SK-MEL-5 (cell line): Measurements from ENCODE around the genes AFF3 and LONRF2.

DNA sequence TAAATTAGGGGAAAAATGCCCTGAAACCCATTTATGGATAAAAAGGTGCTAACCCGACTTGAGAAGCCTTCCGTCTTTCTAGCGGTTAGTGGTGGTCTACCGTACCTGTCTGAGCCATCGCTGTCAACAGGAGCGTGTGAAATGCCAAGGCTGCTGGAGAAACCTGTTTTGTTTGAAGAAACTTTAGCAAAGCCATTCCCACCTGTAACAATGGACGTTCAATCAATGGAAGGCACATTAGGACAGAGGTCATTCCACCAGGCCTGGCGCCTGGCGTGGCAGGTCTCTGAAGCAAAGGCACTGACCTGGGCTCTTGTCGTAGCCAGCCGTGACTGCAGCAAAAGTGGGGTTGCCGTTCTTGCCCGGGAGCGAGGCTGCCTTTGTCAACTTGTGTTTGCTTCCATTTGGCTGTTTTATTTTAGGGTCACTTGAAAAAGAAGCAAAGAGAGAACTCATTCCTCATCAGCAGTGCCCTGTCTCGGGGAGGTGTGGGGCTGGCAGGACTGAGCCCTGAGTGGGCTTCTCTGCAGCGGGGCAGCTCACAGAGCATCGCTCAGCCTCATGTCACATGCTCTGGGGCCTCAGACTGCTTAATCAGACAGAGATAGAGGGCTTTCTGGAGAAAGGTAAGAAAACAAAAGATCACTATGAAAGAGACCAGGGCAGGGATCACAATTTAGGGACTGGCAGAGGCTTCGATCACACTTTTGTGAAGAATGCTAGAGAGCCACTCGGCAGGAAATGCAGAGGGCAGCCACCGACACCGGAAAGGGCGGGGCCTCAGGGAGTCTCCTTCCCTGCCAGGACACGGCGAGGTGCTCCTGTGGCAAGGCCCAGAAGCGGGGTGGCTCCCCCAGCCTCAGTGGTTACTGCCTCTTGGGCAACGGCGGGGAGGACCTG is 47.4 kb downstream of the ZAP70 start:
RAMPAGE:
- cytosol, long total RNA, result no peak
- long total RNA, result no peak
- nucleus, long total RNA, result no peak

DNA sequence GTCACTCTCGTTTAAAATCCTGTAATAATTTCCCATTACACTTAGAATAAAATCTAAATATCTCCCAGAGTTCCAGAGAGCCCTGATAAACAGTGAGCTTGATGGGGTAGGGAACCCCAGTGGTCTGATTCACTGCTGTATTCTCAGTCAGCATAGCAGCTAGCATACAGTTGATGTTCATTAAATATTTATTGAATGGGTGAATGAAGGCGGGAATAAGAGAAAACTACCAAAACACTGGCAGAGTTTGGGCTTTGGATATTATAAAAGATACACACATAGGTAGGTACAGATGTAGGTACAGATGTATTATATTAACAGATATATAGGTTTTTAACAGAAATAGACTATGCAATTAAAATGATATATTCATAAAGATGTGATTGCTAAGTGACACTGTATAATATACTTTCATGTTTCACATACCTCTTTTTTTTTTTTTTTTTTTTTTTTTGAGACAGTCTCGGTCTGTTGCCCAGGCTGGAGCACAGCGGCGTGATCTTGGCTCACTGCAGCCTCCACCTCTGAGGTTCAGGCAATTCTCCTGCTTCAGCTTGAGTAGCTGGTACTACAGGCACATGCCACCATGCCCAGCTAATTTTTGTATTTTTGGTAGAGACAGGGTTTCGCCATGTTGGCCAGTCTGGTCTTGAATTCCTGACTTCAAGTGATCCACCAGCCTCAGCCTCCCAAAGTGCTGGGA is 118.0 kb downstream of the ZAP70 start:
RAMPAGE:
- cytosol, long total RNA, result no peak
- long total RNA, result no peak
- nucleus, long total RNA, result no peak

RAMPAGE:
- cytosol, long total RNA, result no peak
- long total RNA, result no peak
- nucleus, long total RNA, result no peak
Measured at GRCh38 chr2:97851226-97851876, 138.0 kb downstream of the ZAP70 start.

DNA sequence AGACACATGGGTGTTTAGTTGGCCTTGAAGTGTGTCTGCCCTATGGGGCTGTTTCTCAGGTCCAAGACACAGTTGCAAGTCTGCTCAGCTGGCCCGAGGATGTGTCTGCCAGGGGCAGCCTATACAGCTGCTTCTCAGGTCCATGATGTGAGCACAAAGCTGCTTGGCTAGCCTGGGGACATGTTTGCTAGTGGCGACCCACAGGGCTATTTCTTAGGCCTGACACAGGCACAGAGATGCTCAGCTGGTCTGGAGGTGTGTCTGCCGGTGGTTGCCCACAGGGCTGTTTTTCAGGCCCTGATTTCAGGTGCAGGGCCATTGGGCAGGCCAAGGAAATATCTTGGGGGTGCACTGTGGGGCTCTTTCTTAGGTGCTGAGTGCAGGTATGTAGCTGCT is 108.7 kb downstream of the TMEM131 start:
RAMPAGE:
- cytosol, long total RNA, result no peak
- long total RNA, result no peak
- nucleus, long total RNA, result no peak

RAMPAGE:
- cytosol, long total RNA, result no peak
- long total RNA, result no peak
- nucleus, long total RNA, result no peak
Measured at GRCh38 chr2:98153455-98154013, 66.6 kb downstream of the VWA3B start.

GRCh38 chr2:98606368-98606726 is 2.0 kb downstream of the COA5 start:
RAMPAGE:
- cytosol, long total RNA, result no peak
- long total RNA, result no peak
- nucleus, long total RNA, result no peak

DNA sequence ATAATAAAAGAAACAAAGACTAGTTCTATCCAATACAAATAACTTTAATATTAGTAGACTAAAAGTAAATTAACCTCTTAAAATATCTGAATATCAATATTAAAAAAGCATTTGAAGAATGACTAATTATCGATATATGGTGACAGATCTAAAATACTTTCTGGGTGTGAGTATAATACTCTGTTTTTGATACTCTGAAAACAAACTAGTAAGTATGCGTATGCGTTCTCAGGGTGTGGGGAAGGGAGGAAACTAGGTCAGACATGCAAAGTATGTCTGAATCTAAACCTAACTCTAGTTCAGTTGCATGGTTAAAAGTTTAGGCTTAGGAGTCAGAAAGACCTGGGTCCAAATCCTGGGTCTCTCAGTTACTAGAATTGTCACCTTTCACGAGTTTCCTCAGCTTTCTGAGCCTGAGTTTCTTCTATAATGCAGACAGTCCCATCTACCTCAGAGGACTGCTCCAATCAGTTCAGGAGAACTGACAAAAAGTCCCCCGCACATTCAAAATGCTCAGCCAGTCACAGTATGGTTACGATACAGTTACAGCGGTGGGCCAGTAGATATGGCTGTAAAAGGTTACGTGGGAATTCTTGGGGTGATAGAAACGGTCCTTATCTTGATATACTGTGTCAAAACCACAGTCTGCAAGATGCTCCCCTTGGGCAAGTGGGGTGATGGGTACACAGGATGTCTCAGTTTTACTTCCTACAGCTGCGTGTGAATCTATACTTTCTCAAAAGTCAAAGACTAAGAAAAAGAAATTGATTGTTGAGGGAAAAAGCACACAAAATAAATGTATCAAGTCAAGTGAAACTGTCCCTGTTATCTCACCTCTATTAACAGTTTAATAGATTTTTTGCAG is 29.2 kb downstream of the UNC50 start:
RAMPAGE:
- cytosol, long total RNA, result no peak
- long total RNA, result no peak
- nucleus, long total RNA, result no peak

DNA sequence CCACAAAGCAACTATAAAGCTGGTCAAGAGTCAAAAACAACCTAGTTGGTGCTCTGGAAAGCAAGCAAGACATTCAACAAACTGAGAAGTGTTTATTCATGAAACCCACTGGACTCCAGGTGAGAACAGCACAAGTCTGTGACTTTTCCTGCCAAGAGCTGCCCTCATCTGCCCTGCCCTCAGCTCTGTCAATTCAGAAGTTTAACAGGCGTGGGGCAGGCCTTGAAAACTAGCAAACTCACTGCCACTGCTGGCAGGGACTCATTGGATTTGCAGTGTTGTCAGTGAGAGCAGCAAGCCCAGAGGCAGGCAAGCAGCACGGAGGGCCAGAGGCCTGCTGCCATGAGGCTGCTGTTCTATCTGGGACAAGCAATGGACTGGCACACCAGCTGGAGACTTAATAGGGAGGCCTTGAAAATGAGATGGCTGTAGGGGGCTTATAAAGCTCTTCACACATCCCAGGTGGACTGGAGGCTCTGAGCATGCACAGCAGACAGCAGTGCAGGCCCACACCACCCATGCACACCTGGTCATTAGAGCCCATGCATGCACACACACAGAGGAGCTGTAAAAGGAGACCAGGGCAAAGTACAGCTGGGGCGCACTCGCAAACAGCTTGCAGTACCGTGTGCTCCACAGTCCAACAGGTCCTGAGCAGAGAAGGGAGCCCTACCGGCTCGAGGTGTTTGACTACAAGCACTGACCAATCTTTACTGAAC is 28.8 kb downstream of the MGAT4A start:
RAMPAGE:
- cytosol, long total RNA, result no peak
- long total RNA, result no peak
- nucleus, long total RNA, result no peak

GRCh38 chr2:98771543-98772595 is 40.9 kb upstream of the MGAT4A start:
RAMPAGE:
- cytosol, long total RNA, result no peak
- long total RNA, result no peak
- nucleus, long total RNA, result no peak

DNA sequence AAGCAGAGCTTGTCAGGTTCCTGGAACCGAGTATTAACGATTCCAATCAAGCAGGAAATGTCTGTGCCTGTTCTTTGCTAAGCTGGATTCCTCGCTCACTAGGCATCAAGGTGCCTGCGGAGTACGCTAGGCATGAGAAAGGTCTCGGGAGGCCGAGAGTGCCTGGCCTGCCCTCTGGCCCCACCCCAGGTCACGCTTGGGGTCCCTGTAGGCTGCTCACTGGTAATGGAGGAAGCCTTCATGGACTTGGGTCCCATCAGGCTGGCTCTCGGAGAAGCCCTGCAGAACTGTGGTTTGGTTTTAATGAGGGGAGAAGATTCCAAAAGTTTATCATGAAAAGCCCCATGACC is 44.8 kb upstream of the MGAT4A start:
RAMPAGE:
- cytosol, long total RNA, result no peak
- long total RNA, result no peak
- nucleus, long total RNA, result no peak

RAMPAGE:
- cytosol, long total RNA, result no peak
- long total RNA, result no peak
- nucleus, long total RNA, result no peak
Measured at GRCh38 chr2:99133999-99134837, 7.3 kb upstream of the C2orf15 start.

DNA sequence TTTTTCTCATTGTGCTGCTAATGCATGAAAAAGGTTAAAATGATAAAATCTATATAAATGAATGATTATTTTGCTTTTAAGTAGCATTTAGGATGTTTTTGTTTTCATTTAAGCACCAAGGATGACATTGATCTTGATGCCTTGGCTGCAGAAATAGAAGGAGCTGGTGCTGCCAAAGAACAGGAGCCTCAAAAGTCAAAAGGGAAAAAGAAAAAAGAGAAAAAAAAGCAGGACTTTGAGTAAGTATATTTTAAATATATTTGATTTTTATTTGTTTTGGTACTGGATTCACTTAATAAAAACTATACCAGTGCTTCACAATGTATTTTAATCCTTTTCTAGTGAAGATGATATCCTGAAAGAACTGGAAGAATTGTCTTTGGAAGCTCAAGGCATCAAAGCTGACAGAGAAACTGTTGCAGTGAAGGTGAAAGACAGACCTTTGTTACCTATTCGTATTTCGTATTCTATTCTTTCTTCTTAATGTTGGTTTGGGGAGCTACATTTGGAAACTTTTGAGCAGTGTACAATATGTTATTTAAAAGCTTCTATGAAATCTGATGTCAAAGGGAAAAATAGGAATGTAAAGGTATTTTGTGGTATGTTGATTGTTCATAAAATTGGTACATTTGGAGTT is 23.1 kb downstream of the EIF5B start:
RAMPAGE:
- cytosol, long total RNA, result no peak
- long total RNA, result no peak
- nucleus, long total RNA, result no peak

RAMPAGE:
- cytosol, long total RNA, result no peak
- long total RNA, result no peak
- nucleus, long total RNA, result no peak
Measured at GRCh38 chr2:99593298-99593843, 103.6 kb upstream of the REV1 start.

GRCh38 chr2:99850007-99850467 is 292.4 kb downstream of the AFF3 start:
RAMPAGE:
- cytosol, long total RNA, result no peak
- long total RNA, result no peak
- nucleus, long total RNA, result no peak

RAMPAGE:
- cytosol, long total RNA, result no peak
- long total RNA, result no peak
- nucleus, long total RNA, result no peak
Measured at GRCh38 chr2:100141845-100142166, 584 bp downstream of the AFF3 start.

DNA sequence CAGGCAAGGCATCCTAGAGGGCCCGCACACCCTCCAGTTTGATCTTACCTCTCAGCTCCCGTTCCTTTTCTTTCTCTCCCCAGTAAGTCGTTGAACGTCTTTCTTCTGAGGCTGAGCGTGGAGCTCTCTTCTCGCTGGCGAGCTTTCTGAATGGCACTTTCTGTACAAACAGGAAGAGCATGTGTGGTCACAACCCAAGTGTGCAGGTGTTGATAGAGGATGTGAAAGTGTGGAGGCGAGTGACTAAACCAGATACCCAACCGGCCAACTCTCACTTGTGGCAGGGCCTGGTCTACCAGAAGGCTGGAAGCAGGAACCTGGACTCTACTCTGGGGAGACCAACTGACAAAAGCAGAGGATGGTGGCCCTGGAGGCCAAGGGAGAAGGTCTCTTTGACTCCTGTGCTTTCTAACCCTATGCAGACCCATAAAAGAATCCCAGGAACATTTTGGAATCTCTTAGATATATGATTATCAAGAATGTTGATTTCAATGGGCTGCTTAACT is at the start of gene AFF3:
AFF3 (minus strand) TSS at position 155 of the 506 bp plus-strand sequence.
RAMPAGE:
- cytosol, long total RNA, result no peak
- long total RNA, result no peak
- nucleus, long total RNA, result no peak

GRCh38 chr2:100291774-100292705 is 30.3 kb downstream of the LONRF2 start:
RAMPAGE:
- cytosol, long total RNA, result start-site peak on the minus strand at chr2:100291732-100292324, 14 and 25 reads in 2 replicates
- long total RNA, result no peak
- nucleus, long total RNA, result no peak

GRCh38 chr2:100321922-100323096 is at the start of gene LONRF2:
Gene LONRF2 (minus strand): TSS chr2:100322501.
RAMPAGE:
- cytosol, long total RNA, result no peak
- long total RNA, result no peak
- nucleus, long total RNA, result no peak

DNA sequence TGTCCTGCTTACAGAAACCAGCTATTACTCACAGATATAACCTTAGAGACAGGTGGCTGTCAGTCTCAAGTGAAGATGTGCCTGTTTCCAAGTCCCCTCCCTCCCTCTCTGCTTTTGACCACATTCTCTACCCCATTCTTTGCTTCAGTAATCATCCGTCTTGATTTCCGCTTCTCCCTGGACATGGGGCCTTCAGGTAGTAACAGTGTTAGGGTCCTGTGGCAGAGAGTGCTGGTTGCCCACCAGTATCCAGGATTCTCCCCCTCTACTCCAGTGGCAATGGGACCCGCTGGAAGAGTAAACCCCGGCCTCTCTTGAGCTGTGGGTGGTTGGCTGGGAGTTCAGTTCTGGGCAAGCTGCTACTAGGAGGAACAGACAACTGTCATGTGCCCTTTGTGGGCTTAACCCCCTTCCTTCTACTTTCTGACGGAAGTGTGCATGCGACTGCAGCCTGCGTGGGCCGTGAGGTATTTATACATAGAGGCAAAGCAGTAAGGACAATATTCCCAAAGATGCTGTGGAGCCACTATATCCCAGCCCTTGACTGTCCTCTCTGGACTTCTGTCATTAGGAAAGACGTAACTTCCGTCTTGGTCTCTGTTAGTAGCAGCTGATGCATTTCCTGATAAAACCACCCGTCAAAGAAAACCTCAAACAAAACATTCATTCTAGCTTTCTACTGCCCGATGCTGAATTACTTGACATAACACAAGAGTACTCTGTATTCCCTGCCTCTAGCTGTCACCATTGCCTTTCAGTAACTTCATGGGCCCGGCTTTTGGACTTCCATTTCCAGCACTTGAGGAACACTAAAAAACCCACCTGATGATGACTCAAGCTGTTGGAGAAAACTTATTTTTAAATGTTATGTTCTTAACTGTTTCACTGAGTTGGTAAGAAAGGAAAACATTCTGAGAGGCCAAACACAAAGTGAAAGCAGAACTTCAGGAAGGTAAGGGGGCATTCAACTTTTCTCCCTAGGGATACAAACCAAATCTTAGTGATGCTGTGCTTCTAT is 18.0 kb downstream of the PDCL3 start:
RAMPAGE:
- cytosol, long total RNA, result no peak
- long total RNA, result no peak
- nucleus, long total RNA, result no peak

RAMPAGE:
- cytosol, long total RNA, result no peak
- long total RNA, result no peak
- nucleus, long total RNA, result no peak
Measured at GRCh38 chr2:100674580-100674976, 111.8 kb downstream of the PDCL3 start.